Vein endothelial cell (primary cell): ENCODE results near the genes PLLP and CIAPIN1.

DNA sequence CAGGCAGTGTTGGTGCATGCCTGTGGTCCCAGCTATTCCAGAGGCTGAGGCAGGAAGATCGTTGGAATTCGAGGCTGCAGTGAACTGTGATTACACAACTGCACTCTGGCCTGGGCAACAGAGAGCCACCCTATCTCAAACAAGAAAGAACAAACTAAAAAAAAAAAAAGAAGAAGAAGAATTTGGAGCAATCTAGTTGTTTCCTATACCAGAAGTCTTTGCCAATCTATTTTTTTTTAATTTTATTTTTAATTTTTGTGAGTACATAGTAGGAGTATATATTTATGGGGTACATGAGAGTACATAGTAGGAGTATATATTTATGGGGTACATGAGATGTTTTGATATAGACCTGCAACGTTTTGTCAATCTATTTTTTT, 6.1 kb downstream of the CETP start:
- CAGE, long polyA plus RNA = no peak

- CAGE, long polyA plus RNA = no peak
Measured at GRCh38 chr16:56998844-56999114, 9.4 kb downstream of the NLRC5 start.

DNA sequence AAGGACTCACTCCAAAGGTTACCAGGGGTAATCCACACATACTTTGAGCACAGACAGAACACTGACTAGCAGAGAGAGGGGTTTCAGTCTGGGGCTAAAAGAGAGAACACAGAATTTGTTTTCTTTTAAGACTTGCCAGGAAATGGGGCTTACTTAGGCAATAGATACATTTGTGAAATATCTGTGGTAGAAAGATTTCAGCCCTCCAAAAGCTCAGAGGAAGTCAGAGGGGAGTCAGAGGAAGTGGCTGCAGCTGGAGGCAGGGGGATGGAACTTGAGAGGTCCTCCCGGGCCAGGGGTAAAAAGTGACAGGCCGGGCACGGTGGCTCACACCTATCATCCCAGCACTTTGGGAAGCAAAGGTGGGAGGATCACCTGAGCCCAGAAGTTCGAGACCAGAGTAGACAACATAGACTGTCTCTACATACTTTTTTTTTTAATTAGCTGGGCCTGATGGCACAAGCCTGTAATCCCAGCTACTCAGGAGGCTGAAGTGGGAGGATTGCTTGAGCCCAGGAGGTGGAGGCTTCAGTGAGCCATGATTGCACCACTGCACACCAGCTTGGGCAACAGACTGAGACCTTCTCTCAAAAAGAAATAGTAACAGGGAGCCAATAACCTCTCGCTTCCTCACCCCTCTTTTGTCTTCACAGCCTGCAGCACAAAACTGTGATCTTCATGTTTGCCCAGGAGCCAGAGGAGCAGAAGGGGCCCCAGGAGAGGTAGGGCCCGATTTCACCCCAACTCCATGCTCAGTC, 50.0 kb downstream of the NLRC5 start:
- CAGE, long polyA plus RNA = no peak

DNA sequence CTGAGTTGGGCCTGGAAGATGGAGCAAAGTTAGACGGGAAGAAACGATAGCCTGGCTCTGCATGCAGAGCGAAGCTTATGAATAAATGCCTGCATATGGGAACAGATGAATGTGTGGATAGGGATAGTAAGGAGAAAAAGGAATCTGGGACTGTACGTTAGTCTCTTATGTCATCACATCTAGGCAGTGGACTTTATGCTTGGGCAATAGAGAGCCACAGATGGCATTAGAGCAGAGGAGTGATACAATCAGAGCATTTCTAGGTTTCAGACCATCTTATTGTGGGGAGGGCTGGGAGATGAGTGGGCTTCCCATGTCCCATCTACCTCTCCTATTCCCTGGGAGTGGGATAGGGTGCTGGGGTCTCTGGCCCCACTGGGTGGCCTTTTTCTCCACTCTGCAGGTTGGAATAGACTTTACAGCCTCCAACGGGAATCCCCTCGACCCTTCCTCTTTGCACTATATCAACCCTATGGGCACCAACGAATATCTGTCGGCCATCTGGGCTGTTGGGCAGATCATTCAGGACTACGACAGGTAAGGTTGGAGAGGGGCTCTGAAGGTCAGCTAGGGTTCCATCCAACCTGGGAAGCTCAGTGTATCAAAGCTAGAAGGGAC, 33.2 kb downstream of the CPNE2 start:
- CAGE, long polyA plus RNA = no peak

DNA sequence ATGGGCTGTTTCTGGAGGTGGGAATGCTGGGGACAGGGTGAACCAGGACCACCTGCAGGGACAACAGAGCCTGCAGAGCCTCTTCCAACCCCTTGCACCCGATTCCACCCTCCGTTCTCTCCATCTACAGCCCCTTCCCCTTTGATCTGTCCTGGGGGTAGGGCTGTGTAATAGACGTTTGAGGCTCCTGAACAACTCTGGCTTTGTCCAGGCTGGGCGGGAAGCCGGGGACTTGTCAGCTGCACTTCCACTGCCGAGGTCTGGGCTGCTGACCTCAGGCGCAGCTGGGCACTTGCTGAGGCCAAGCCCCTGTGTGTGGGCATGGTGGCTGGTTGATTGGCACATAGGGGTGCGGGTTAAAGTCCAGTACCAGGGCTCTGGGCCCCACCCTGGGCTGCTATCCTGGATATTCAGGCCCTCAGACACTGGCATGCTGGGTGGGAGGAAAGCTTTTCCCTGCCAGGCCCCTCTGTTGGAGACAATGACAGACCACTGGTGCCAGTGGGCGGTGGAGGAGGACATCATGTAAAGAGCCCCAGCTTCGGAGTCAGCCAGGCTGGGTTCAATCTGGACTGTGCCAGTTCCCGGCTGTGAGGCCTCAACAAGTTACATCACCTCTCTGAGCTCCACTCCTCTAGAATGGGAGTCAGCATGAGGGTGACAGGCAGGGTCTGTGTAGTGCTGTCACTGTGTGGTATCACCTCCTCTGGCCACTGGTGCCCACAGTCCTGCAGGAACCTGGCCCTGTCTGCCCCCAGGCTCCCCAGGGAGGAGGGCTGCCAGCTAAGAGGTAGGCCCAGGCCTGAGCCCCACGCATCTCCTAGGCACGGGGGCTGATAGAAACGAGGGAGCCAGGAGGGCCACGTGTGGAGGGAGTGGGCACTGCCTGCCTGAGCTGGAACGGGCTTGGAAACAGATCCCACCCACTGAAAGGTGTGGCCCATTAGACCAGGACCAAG, 42.6 kb downstream of the PSME3IP1 start:
- CAGE, long polyA plus RNA = no peak

DNA sequence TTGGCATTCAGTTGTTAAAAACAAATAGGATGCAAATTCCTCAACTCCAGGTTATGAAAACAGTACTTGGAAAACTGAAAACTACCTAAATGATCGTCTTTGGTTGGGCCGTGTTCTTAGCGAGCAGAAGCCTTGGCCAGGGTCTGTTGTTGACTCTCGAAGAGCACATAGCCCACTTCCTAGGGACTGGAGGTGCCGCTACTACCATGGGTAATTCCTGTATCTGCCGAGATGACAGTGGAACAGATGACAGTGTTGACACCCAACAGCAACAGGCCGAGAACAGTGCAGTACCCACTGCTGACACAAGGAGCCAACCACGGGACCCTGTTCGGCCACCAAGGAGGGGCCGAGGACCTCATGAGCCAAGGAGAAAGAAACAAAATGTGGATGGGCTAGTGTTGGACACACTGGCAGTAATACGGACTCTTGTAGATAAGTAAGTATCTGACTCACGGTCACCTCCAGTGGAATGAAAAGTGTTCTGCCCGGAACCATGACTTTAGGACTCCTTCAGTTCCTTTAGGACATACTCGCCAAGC, 18.5 kb downstream of the RSPRY1 start:
- CAGE, long polyA plus RNA = no peak

- CAGE, long polyA plus RNA = start-site peak on the minus strand at chr16:57284642-57284704, 432 and 477 reads in 2 replicates
Measured at GRCh38 chr16:57284120-57285374, at the start of gene PLLP. Gene PLLP (minus strand): TSS chr16:57284672.

DNA sequence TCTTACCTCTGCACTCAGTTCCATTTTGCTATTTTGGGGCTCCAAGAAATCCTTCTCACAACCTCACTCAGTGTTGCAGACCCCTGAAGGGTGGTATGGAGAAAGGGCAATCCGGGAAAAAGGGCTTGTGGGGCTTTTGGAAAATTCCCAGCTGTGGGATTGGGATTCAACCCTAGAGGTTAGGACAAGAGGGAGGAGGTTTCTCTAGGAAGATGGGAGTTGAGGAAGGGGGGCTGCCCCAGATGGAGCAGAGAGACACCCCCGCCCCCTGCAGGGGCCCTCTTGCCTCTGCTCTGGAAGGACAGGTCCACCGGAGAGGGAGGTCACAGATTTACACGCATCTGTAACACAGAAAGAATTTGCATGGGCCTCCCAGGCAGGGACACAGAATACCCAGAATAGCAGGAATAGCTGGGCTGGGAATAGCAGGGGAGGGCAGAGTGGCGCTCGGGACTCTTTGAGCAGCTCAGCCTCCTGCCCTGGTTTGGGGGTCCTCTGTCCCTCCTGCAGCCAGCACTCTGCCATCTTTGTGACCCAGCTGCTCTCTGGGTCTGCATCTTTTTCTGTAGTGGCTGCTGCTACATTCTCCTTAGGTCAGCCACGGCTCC, 33.7 kb upstream of the PLLP start:
- CAGE, long polyA plus RNA = no peak

DNA sequence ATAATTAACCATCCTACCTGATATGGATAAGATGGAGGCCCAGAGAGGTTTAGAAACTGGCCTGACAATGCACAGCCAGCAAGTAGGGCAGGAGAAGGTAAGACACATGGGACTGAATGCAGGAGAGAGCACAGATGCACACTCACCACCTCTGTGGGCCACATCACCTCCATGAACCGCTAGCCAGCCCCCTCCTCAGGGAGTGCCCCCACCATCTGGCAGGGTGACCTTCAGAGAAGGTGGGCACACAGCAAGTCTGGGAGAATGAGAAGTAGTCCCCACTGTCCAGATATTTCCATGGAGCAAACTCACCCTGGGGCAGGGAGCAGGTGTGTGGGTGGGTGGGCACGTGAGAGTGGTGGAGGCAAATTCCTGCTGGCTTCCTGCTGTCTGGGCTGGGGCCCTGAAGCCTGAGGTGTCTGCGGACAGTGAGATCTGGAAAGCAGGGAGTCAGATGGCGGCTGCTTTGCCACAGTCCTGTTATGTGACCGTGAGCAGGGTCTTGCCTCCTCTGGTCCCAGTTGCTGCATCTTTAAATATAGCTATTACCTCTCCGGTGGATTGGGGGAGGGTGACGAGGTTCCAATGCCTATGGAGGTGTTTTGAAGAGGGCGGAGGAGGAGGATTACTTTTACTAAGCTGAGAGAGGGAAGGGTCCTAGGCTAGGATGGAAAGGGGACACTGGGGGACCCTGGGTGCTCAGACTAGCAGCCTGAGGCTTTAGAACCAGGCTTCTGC, 1.2 kb downstream of the CX3CL1 start:
- CAGE, long polyA plus RNA = no peak

- CAGE, long polyA plus RNA = start-site peak on the minus strand at chr16:57447360-57447409, 2,509 and 1,596 reads in 2 replicates; start-site peak on the plus strand at chr16:57447476-57447497, 95 and 131 reads in 2 replicates
Measured at GRCh38 chr16:57446425-57447614, at the start of gene CIAPIN1. Gene CIAPIN1 (minus strand): TSS chr16:57447385.

- CAGE, long polyA plus RNA = no peak
Measured at GRCh38 chr16:57537997-57538370, 1.6 kb upstream of the CCDC102A start.

DNA sequence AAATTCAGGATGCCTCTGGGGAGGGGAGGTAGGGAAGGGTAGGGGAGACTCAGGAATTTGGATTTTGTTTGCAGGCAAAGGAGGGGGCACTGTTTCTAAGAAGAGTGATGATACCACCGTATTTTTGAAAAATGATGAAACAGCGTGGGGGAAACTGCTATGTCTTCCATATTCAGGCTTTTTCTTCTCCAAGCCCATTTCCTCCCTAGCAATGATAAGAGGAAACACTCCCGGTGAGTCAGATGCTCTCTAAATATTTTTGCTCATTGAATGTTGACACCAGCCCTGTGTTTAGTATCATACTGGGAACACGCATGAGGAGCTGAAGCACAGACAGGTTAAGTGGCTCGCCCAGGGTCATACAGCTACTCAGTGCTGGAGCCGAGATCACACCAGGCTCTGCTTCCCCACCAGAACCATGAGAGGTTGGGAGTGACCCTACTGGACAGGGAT, 37.9 kb upstream of the ADGRG1 start:
- CAGE, long polyA plus RNA = no peak

GRCh38 chr16:57646017-57646653, 17.7 kb downstream of the ADGRG1 start:
- CAGE, long polyA plus RNA = no peak

DNA sequence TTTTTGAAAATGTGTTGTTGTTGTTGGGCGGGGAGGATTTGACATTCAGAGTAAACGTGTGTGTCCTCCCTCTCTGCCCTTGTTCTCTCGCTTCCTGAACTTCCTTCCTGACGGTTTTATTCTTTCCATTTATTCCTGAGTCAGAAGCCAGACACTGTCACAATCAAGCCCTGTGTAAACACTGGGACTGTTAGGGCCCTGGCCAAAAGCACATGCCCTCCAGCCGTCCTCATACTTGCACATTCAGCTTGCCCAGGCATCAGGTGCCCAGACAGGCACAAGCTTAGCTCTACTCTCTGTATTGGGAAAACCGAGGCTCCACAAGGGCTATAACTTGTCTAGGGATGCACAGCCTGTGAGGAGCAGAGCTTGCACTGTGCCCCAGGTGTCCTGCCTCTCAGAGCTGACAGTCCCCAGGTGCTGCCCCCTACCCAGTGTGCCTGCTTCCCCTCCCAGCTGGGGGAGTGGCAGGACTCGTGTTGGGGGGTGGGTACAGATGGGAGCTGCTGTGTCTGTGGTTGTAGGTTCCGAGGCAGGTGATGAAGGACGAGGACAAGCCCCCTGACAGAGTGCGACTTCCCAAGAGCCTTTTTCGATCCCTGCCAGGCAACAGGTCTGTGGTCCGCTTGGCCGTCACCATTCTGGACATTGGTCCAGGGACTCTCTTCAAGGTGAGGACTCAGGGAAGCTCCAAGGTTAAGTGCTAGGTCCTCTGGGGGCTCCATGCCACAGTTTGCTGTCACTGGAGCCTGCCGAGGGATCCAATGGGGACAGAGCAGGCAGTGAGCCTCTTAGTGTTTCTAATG, 9.7 kb downstream of the ADGRG3 start:
- CAGE, long polyA plus RNA = no peak

- CAGE, long polyA plus RNA = no peak
Measured at GRCh38 chr16:57703812-57704211, 9.2 kb downstream of the DRC7 start.

DNA sequence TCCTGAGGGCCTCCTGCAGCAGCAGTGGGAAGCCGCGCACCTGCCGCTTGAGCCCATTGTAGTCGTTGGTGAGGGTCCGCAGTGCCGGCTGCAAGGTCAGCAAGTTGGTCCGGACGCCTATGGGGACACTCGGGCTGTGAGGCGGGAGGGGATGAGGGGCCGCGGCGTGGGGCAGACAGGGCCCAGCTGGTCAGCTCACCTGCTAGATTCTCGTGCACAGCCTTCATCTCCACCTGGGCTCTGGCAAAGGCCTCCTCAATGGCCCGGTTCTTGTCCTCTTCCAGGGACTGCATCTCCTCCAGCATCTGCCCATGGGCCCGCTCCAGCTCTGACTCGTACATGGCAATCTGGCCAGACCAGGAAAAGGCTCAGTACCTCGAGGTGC, 32.7 kb downstream of the KIFC3 start:
- CAGE, long polyA plus RNA = no peak

GRCh38 chr16:57816022-57816819, 13.9 kb upstream of the KIFC3 start:
- CAGE, long polyA plus RNA = no peak

- CAGE, long polyA plus RNA = no peak
Measured at GRCh38 chr16:57863309-57864053, 61.2 kb upstream of the KIFC3 start.

- CAGE, long polyA plus RNA = no peak
Measured at GRCh38 chr16:57999162-57999875, 1.2 kb downstream of the ZNF319 start.

DNA sequence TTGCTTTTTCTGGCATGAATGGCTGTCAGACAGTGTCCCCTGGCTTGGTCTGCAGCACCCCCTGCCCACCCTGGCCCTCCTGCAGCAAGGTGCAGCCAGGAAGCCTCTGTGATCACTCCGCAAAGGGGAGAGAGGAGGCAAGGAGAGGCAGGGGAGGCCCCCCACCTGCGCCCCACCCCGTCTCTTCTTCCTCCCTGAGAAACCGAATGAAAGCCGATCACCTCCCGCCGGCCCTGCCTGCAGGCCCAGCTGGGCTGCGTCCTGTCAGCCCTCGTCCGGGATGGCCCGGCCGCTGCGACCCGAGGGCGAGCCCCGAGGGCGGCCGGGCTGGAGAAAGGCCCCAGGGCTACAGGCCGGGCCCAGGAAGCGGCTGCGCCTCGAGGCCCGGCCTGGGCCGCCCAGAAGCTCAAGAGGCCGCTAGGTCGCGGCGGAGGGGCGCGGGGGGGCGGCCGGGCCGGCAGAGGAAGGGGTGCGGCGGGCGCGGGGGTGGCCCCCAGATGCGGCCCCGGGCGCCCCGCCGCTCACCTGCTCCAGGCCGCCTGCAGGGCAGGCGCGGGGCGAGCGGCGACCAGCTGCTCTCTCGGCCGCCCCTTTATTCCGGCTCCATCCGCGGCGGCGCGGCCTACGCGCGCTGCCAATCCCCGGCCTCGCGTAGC, 468 bp downstream of the ZNF319 start:
- CAGE, long polyA plus RNA = no peak